ENCODE data around the gene BRAT1.

GRCh38 chr7:2440439-2441118, 35.6 kb downstream of the GRIFIN start:
- RRBS = no CpG with 5 or more reads among the region's 18 CpGs

- RRBS = no CpG with 5 or more reads among the region's 14 CpGs
Observed at GRCh38 chr7:2547090-2547795, 8.1 kb downstream of the BRAT1 start.

DNA sequence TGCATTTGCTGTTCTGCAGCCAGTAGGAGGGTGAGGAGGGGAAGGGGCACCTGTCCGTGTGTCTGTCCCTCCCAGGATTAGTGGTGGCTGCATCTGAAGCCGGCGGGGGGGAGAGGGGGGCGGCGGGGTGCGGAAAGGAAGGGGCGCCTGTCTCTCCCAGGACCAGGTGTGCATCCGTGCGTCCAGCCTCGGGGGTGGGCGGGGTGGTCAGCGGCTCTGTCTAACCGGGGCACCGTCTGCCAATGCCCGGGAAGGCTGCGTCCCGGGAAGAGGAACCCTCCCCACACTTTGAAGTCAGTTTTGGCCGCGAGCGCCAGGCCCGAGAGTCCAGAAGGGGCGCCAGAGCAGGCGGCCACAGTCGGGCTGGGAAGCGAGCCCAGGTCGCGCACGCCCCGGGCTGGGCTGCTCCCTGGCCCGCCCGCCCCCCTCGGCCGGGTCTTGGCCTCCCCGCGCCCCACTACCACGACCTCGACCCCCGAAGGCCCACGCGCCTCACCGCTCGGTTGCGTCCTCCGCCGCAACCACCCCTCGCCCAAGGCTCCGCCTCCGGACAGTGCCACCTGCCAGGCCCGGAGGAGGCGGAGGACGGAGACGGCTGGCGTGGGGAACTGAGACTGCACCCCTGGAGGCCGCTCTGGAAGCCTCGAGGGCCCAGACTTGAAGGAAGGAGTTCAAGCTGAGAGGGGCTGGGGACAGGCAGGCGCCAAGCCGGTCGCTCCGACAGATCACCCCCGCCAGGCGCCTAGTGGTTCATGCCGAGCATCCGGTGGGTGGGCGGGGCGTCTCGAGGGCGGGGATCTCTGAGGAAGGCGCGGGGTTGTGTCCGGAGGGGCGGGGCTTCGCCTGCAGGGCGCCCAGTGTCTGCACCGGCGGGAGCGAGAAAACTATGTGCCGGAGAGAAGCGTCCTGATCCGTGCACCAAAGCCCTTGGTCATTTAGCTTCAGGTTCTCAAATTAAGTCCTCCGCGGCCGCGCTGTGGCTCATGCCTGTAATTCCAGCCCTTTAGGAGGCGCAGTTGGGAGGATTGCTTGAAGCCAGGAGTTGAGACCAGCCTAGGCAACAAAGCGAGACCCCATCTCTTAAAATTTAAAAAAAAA, at the start of gene BRAT1:
Gene BRAT1 (minus strand): TSS at position 534 of the 1,098 bp plus-strand sequence.
- RRBS = 2% methylated on average over 23 of the region's 85 CpGs

- RRBS = no CpG with 5 or more reads among the region's 9 CpGs
Observed at GRCh38 chr7:2558194-2558529, 617 bp upstream of the IQCE start.

GRCh38 chr7:2587686-2588053, 28.9 kb downstream of the IQCE start:
- RRBS = no CpG with 5 or more reads among the region's 17 CpGs

- RRBS = no CpG with 5 or more reads among the region's 12 CpGs
Observed at GRCh38 chr7:2628082-2628623, 3.6 kb upstream of the TTYH3 start.

DNA sequence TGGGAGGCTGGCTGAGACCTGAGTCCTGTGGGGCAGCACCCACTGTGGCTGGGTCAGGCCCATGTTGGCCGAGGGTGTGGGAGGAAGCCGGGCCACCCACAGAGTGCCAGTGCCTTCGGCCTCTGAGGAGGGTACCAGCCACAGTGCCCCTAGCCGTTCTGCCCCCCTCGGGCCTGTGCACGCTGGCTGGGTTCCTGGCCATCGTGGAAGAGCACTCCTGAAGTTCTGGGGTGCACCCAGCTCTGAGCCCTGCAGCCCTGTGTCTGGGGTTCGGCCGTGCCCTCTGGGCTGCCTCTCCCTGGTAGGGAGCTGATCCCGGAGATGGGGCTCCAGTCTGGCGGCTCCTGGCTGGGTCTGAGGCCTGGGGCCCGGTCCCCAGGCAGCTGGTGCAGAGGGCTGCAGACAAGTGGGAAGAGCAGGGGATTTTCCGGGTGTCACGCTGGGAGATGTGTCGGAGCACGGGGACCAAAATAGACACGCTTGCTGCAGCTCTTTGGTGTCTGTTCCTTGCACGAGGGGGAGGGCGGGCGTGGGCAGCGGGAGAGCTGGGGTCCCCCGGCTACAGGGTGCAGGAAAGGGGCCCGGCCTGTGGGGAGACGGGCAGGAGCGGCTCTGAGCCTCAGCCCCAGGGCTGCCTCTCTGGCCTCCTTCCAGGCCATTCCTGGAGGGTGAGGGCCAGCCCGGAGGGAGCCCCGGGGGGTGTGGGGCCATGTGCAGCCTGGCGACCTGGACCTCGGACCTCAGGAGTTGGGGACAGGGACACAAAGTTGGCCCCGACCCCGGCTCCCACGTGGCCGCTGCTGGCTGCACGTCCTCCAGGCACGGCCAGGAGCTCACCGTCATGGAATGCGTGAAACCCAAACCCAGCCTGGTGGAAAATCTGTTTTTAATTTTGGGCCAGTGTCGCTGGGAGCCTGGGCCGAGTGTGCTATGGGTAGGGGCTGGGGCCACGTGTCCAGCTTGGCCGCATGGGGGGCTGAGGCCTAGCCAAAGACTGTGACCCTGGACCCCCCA, 6.4 kb downstream of the TTYH3 start:
- RRBS = 8% methylated on average over 12 of the region's 41 CpGs

GRCh38 chr7:2649035-2649775, 17.4 kb downstream of the TTYH3 start:
- RRBS = 86% methylated on average over 3 of the region's 19 CpGs

- RRBS = no CpG with 5 or more reads among the region's 14 CpGs
Observed at GRCh38 chr7:2649776-2650215, 18.0 kb downstream of the TTYH3 start.

DNA sequence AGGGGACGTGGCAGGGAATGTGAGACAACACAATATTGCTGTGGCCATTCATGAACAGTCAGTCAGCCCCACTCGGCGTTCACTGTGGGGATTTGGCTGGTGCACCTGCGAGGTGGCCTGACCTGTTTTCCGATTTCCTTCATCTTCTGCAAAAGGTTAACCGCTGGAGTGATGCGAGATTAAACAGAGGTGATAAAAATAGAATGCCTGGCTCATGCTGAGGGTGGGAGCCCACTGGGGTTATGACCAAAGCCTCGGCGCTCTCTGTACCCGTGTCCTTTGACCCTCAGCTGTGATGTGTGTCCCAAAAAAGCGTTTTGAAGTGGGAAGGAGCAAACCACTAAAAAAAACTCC, 27.2 kb downstream of the AMZ1 start:
- RRBS = no CpG with 5 or more reads among the region's 11 CpGs

DNA sequence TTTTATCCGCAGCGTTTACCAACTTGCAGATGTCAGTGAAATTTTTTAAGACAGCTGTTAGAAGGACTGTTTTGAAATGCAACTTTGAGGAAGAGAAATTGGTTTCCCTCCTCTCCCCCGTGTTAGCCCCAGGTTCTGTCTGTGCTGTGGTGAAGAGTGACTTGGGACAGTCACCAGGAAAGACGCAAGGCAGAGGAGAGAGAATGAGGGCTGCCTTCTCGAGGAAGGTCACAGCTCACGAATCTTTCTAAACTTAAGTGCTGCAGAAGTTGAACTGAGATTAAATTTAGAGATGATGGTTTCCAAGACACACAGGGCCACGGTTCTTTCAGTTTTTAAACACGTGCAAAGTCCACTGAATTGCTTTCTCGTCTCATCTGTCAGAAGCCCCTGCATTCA, 27.6 kb downstream of the AMZ1 start:
- RRBS = no CpG with 5 or more reads among the region's 9 CpGs

DNA sequence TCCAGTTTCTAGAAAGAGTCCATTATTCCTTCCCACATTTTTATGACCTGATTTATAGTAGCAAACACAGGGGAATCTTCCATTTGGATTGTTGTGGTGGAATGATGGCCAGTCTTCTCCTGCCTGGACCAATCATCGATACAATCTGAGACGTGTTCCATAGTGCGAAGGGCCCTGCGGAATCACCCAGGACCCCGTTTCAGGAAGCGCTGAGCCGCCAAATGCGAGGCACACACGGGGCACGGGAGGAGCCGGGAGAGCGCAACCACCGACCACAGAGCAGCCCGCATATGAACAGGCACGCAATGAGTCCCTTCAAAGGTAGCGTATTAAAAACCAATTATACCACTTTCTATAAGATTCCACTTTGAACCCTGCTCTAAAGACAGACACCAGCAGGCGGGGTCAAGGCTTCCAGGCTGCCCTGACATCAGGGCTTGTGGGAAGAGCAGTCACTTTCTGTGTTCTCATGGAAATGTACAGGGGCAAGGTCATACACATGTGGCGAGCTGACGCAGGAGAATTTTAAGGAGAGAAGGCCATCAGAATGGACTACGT, 46.1 kb downstream of the AMZ1 start:
- RRBS = no CpG with 5 or more reads among the region's 20 CpGs

- RRBS = no CpG with 5 or more reads among the region's 11 CpGs
Observed at GRCh38 chr7:2821870-2822555, 22.1 kb downstream of the GNA12 start.

- RRBS = no CpG with 5 or more reads among the region's 13 CpGs
Observed at GRCh38 chr7:2838944-2839476, 5.1 kb downstream of the GNA12 start.

DNA sequence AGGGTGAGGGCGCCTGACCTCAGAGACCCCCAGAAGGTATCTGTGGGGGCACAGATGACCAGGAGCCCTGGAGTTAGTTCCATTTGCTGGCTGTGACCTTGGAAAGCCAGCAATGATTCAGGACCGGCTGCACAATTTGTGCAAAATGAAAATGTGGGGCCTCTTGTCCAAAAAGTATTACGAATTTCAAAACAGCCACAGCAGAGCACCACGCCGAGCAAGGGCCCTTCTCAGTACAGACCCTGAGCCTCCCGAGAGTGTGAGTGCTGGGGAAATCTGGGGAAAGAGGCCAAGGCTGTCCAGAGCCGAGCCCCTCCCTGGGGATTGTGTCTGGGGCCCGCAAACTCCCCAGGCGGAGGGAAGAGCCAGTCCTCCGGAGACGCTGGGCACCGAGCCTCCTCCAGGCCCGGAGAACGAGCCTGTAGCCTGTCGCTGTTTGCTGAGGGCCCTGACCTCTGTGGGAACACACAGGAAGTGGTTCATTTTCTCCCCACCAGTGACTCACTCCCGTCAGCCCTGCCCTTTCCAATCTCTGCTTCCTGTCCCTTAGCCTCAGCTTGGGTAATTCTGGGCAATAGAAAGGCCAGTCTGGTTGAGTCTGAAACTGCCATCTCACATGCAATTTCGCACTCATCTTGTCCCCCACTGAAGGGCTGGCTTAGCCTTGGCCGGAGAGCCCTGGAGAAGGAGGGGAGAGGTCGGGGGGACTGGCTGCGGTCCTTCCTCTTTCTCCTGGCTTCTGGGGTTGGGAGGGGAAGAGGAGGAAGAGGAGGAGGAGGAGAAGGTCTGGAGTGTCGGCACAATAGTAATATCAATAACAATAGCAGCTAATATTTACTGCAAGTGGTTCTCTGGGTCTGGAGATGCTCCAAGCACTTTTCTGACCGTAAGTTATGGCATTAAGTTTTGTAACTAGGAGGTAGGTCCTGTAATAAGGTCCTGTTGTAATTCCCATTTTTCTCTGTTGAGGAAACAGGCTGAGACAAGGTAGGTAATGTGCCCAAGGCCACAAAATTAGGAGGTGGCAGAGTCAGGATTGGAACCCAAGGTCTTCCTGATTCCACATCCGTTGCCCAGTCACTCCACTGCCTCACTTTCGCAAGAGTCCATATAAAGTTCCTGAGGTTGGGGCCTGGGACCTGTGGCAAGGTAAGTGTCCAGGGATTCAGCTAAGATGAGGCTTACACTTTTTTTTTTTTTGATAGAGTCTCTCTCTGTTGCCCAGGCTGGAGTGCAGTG, 19.6 kb upstream of the GNA12 start:
- RRBS = no CpG with 5 or more reads among the region's 24 CpGs

DNA sequence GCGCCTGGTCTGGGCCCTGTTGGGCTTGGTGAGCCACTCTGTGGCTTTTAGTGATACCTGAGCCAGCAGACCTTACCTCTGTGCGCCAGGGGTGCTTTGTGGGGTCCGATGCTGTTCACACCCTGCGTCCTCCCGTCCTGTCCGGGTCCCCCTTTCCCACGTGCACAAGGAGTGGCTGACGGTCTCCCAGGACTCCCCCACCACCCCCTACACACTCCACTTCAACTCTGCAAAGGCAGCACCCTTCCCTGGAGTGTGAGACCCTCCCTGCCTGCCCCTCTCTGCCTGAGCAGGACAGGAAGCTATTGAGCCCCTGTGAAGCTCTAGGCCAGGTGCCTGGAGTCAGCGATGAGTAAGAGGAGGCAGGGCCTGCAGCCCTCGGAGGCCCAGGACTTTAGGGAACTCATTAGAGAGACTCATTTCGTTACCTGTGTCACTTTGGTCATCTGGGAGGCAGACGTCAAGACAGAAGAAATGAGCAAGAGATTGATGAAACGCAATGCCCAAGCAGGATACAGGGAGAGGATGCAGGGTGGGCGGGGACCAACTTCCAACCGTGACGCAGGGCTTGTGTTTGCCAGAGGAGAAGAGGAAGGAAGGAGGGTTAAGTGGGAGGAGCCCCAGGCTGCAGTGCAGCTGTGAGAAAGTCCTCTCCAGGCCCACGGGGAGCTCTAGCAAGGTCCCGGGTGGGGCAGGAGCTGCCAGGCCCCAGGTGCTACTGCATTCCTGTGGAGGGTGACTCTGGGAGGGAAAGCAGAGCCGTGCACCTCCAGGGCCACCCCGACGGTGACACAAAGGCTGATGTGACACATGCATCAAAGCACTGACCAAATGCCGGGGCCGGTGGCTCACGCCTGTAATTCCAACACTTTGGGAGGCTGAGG, 26.3 kb upstream of the GNA12 start:
- RRBS = no CpG with 5 or more reads among the region's 24 CpGs

- RRBS = no CpG with 5 or more reads among the region's 3 CpGs
Observed at GRCh38 chr7:2945679-2945985, 98.0 kb downstream of the CARD11 start.

DNA sequence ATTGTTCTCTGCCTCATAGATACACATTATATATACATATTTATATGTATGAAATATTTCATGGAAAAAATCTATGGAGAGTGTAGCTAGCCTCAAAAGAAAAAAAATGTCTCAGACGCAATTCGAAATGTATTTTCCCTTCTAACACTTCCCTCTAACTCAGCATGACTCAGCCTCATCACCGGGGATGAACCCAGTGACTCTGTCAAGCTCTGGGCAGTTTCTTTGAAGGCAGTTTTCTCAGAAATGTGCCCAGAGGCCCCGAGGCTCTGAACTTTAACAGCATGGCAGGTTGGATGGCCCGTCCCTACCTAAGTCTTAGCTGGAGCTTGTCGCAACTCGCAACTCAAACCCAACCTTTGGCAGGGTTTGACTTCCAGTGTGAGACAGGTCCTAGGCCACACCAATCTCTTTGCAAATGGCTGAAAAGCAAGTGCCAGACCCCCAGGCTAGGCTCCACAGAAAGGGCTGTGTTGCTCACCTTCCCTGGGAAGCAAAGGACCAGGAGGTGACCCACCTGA, 86.9 kb downstream of the CARD11 start:
- RRBS = no CpG with 5 or more reads among the region's 7 CpGs

DNA sequence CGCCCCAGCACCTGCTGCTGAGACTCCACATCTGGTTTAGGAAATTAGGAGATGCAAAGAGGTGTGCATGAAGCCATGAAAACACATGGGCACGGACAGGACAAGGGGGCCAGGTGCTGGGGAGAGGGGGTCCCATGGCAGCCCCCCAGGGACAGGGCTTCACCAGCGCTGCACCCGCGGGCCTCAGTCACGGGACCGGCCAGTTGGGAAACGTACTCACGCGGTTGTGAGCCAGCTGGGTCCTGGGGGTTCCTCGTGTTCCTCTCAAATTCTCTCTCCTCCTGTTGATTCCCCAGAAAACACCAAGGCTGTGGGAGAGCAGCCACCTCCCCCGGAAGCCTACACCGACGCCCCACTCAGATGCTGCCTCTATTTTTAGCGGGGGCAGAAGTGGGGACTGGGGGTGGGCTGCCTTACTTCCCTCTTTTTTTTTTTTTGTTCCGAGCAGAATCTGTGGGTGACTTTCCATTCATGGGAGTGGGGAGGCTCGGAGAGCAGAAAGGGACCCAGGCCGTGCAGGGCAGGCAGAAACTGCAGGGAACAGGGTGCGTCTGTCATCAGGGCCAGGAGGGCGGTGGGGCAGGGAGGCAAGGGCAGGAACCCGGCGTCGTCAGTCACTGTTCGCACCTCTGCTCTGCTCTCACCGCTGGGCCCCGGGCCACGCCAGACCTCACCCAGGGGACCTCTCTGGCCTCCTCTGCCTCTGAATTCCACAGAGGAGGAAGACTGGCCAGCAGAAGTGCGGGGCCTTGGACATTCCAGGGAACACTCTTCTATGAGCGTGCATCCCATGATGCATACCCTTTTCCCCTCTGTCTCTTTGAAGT, 63.2 kb downstream of the CARD11 start:
- RRBS = 85% methylated on average over 7 of the region's 29 CpGs

GRCh38 chr7:2998756-2999140, 44.9 kb downstream of the CARD11 start:
- RRBS = no CpG with 5 or more reads among the region's 10 CpGs